Esophagus squamous epithelium (tissue), 4 donors: Measurements from ENCODE around the gene PRKACG.

- PRO-cap, result no peak
- RAMPAGE, long total RNA, 4 experiments, result no peak in any of the 4 experiments
Measured at GRCh38 chr9:68973684-68974089, 40.2 kb downstream of the PRKACG start.

GRCh38 chr9:69013762-69014330, at the start of gene PRKACG:
Gene PRKACG (minus strand): TSS chr9:69014113.
- PRO-cap, result no peak
- RAMPAGE, long total RNA, 4 experiments, result no peak in any of the 4 experiments

DNA sequence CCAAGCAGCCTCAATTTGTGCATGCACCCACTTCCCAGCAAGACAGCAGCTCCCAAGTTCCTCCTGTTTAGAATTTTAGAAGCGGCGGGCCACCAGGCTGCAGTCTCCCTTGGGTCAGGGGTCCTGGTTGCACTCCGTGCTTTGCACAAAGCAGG, 213 bp upstream of the FXN start:
- PRO-cap, result no peak
- RAMPAGE, long total RNA, 4 experiments, result no peak in any of the 4 experiments

DNA sequence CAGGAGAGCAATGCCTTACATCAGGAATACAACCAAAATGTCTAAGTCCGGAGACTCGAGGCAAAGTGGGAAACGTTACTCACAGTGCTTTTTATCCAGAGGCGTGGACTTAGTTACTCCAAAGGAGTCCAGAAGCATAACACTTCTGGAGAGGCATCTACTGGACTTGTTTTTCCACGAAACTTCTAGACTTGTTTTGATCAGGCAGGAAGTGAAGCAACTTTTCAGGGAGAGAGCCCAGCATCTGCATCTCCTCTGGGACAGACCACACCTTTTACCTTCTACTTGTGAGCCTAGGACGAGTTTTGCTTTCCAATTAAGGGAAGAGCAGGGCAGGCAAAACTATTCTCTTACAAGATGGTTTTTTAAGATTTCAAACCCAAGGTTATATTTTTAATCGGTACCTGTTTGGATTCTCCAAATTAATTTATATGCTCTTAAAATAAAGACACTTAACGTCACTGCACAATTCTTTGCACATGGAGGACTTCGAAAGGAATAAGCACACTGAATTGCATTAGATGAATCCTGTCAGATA, 1.1 kb upstream of the TJP2 start:
- PRO-cap, result unidirectional peak, plus-strand start at position 315 of the sequence
- RAMPAGE, long total RNA, 4 experiments, result no peak in any of the 4 experiments

DNA sequence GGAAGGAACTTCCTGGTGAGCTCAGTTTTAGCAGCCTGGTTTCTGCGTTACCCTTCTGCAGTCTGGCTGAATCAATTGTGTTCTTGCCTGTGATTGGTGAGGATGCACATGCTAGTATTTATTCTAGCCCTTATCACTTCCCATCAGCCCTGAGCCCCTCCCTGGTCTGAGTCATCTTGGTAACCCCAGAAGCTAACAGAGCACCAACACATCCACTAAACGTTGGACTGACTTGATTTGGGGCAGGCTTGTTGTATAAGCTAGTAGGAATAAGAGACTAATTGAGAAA, 6.6 kb downstream of the TJP2 start:
- PRO-cap, result bidirectional peak, plus-strand start at position 198 of the sequence, minus-strand start at position 64 of the sequence
- RAMPAGE, long total RNA, 4 experiments, result no peak in any of the 4 experiments

- PRO-cap, result unidirectional peak, minus-strand start at chr9:69186914
- RAMPAGE, long total RNA, 4 experiments, result no peak in any of the 4 experiments
Measured at GRCh38 chr9:69186310-69187256, 12.5 kb downstream of the TJP2 start.

- PRO-cap, result no peak
- RAMPAGE, long total RNA, 4 experiments, result no peak in any of the 4 experiments
Measured at GRCh38 chr9:69235787-69236363, 61.8 kb downstream of the TJP2 start.

GRCh38 chr9:69645316-69646011, 26.7 kb downstream of the APBA1 start:
- PRO-cap, result no peak
- RAMPAGE, long total RNA, 4 experiments, result no peak in any of the 4 experiments

- PRO-cap, result no peak
- RAMPAGE, long total RNA, 4 experiments, result start-site peak on the plus strand in 1 of 4 experiments, at chr9:70044573-70044691 at its widest, 40 reads per replicate
Measured at GRCh38 chr9:70044289-70044706, 650 bp downstream of the MAMDC2 start.

GRCh38 chr9:70474181-70475215, 60.0 kb upstream of the KLF9 start:
- PRO-cap, result unidirectional peak, plus-strand start at chr9:70475155
- RAMPAGE, long total RNA, 4 experiments, result no peak in any of the 4 experiments

- PRO-cap, result no peak
- RAMPAGE, long total RNA, 4 experiments, result no peak in any of the 4 experiments
Measured at GRCh38 chr9:70479685-70480164, 65.3 kb upstream of the KLF9 start.

- PRO-cap, result no peak
- RAMPAGE, long total RNA, 4 experiments, result no peak in any of the 4 experiments
Measured at GRCh38 chr9:71685110-71685605, 83.2 kb downstream of the CEMIP2 start.

DNA sequence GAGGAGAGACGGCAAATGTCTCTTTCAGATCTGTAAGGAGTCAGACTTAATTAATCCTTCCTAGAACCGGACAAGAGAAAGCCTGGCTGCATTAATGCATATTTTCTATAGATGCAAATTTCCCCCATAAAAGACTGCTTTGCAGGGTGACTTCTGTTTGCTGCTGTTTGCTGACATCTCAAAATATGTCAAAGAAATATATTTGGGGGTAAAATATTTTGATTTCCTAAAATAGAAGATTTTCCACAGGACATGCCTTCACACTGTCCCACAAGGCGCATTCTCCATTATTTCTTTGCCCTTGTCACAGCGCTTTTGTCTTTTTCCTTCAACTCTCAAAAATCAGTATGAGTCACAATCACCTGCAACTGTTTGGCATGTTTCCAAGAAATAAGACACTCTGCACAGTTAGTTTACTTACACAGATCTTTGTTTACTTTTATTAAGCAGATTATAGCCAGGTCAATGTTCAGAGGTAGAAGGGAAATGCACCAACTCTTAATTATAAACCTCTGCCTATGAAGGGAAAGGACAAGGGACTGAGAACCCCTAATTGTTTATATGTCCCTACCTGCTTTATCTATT, 9.6 kb downstream of the CEMIP2 start:
- PRO-cap, result no peak
- RAMPAGE, long total RNA, 4 experiments, result no peak in any of the 4 experiments

DNA sequence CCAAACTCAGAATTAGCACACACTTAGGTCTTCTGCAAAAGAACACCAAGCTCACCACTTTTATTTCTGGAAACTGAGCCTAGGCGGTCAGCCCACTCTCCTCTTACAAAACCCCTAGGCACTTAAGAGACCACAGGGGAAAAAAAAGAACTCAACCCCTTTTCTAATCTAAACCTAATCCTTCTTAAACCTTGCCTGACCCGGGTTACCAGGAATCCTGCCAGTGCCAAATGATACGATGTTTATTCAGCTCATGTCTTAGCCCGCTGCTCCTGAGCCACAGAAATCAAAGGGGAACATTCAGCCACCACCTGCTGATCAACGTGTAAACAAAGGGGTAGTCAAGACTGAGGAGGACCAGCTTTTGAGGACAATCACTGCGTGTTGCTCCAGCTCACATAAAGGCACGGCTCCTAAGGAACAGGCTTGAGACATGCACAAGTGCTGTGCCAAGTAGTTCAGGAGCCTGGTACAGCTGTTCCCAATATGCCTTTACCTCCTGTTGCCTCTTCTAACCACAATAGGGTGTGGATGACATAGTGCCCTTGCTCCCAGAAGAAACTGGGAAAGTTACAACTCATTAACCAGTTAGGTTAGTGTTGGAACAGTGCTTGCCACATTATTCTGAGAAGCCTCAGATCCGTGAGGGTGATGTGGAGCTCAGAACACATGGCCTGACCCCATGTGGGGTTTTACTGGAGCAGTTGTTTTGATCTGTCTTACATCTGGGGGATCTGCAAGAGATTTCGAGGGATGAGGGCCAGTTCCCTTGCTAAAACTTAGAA, 49.3 kb downstream of the ZFAND5 start:
- PRO-cap, result bidirectional peak, plus-strand start at position 637 of the sequence, minus-strand start at position 488 of the sequence
- RAMPAGE, long total RNA, 4 experiments, result no peak in any of the 4 experiments

DNA sequence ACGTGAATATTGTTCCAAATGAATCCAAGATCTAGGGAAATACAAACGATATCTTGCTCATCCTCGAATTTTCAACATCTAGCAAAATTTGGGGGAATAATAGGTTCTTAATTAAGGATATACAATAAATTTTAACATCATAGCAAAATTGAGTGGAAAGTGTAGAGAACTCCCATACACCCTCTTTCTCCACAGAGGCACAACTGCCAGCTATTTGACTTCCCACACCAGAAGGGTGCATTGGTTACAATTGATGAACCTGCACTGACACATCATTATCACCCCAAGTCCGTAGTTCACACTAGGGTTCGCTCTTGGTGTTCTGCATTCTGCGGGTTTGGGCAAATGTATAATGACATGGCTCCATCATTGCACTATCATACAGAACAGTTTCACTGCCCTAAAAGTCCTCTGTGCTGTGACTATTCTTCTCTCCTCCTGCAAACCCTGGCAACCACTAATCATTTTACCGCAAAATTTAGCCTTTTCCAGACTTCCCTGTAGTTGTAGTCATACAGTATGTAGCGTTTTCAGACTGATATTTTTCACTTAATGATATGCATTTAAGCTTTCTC, 45.8 kb upstream of the ALDH1A1 start:
- PRO-cap, result no peak
- RAMPAGE, long total RNA, 4 experiments, result no peak in any of the 4 experiments

DNA sequence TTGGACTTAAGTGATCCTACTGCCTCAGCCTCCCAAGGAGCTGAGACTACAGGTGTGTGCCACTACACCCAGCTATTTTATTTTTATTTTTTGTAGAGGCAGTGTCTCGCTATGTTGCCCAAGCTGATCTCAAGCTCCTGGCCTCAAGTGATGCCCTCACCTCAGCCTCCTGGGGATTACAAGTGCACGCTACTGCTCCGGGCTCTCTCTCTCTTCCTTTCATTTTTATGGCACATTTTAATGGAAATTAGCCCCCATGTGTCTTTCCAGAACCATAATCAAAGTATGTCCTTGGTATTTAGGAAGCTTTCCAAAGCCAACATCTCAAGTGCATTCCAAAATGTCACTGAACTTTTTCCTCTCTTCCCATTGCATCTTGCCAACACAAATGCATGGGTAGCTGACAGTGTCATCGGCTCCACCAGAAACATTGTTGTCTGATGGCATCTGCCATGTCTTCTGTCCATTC, 90.6 kb upstream of the ANXA1 start:
- PRO-cap, result no peak
- RAMPAGE, long total RNA, 4 experiments, result no peak in any of the 4 experiments

- PRO-cap, result no peak
- RAMPAGE, long total RNA, 4 experiments, result no peak in any of the 4 experiments
Measured at GRCh38 chr9:73445200-73445911, 293.7 kb downstream of the ANXA1 start.

DNA sequence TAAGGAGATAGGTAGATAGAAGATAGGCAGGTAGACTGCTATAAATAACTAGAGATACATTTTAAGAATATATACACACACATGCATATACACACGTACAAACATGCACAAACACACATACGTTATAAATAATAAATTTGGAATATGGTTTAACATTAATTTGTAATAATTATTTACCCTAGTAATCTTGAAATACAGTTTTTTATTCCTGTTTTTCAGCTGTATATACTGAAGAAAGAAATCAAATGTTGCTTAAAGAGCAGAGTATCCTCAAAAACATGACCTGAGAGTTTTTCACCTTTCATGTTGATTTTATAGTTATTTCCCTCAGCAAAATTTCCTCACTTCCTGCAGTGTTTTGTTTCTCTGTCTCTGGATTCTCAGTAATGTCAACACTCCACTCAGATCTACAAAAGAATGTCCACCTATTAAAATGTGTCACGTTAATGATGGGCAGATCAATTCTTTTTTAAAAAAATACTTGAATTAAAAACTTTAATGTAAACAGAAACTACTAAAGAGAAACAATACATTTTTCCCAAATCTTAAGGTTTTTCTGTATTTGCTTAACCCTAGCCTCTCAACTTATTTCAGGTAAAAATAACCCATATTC, 398.3 kb downstream of the ANXA1 start:
- PRO-cap, result no peak
- RAMPAGE, long total RNA, 4 experiments, result no peak in any of the 4 experiments

GRCh38 chr9:75377906-75378328, 289.6 kb downstream of the OSTF1 start:
- PRO-cap, result no peak
- RAMPAGE, long total RNA, 4 experiments, result no peak in any of the 4 experiments

- PRO-cap, result no peak
- RAMPAGE, long total RNA, 4 experiments, result no peak in any of the 4 experiments
Measured at GRCh38 chr9:75455366-75455825, 367.1 kb downstream of the OSTF1 start.